Gallbladder (tissue), 1 donor: Measurements from ENCODE around the genes PARP1, PSEN2, WNT9A and MRPL55.

- PRO-cap: no peak
Measured at GRCh38 chr1:226333228-226333977, 24.4 kb upstream of the LIN9 start.

GRCh38 chr1:226407447-226408706, at the start of gene PARP1:
Gene PARP1, minus strand, starts transcription at chr1:226408093.
- PRO-cap: unidirectional peak, minus-strand start at chr1:226407792; bidirectional peak, plus-strand start at chr1:226408181, minus-strand start at chr1:226408082

DNA sequence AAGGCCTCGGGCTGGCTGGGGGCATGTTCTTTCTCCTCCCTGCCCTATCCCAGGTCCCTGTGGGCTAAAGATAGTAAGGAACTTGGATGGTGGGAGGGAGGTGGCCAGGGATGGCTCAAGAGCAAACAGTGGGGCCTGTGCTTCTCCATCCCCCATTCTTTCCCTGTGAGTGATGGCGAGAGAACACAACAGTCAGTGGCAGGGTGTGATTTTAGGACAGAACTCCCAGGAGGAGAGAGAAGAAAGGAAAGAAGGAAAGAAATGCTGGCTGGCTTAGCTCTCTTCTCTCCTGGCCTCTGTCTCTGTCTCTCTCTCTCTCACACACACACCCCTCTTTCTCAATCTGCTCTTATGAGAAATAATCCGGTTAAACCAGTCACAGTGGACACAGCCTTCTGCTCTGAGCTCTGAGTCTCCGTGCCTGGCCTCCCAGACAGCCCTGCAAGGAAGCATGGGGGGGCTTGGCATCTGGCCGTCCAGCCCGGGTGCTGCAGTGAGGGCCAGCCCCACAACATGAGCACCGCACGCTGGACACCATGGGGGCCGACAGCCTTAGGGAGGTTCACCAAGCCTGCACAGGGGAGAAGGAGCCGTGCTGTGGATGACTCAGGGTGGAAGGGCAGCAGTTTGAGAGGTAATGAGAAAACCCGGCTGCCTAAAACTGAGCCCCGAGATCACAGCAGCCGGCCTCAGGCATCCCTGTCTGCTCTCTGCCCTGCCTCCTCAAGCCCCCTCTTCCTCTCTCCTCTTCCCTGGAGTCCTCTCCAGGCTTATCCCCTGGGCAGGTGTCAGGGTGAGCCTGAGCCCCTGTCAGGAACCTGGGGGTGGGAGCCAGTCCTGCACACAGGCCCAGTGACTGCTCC, 93.1 kb downstream of the ITPKB start:
- PRO-cap: no peak

- PRO-cap: no peak
Measured at GRCh38 chr1:226696772-226697737, 42.0 kb downstream of the ITPKB start.

GRCh38 chr1:226709430-226709949, 29.6 kb downstream of the ITPKB start:
- PRO-cap: no peak

DNA sequence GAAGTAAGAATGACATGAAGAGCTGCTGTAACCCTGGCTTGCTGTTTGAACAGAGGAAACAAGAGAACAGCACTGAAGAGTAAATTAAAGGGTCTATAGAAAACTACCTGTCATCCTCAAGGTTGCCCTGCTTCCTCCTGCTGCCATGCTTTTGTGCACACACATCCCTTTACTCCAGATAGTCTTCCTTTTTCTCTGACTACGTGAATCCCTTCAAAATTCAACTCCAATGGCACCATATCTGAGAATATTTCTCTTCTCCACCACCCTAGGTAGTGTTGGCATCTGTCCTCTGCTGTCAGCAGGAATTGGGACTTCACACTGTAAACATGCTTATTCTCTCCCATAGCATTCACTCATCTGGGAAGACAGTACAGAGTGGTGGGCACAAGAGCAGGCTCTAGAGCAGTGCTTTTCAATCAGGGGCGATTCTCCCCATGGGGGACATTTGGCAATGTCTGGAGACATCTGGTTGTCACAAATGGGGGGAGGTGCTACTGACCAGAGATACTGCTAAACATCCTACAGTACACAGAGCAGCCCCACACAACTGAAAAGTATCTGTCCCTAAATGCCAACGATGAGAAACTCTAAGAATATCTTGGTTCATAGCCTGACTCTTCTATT, 24.5 kb downstream of the ITPKB start:
- PRO-cap: no peak

- PRO-cap: no peak
Measured at GRCh38 chr1:226733195-226733928, 5.7 kb downstream of the ITPKB start.

DNA sequence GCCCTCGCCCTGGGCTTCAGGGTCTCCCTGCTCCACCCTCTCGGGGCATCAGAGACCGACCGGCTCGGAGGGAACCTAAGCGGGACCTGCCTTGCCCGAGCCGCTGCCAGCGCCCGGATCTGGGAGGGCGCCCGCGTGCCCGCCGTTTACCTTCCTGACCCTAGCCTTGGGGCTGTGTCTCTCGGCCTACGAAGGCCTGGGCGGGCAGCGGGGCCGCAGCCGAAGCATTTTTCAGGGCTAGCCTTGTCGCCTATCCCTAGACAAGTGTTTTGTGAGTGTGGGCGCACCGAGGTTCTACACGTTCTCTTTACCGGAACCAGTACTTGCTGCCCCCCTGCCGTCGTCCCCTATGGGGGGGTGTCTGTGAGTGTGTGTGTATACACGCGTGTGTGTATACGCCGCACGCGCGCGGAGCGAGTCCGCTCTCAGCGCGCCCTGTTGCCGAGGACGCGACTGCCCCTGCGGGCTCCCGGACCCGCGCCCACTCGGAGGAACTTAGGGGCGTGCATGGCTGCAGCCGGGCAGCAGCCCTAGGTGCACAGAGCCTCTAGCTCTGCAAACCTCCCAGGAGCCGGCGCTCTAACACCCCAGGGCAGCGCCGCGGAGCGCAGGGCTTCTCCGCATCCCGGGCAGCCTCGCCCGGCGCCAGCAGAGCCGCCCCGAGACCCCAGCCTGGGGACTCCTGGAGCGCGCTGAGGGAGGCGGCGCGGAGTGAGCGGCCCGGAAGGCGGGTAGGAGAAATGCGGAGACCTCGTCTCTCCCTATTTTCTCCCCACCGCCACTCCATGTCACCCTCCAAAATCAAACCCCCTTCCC, 775 bp downstream of the ITPKB start:
- PRO-cap: bidirectional peak, plus-strand start at position 51 of the sequence, minus-strand start outside the sequence; bidirectional peak, plus-strand start at position 558 of the sequence, minus-strand start at position 121 of the sequence

DNA sequence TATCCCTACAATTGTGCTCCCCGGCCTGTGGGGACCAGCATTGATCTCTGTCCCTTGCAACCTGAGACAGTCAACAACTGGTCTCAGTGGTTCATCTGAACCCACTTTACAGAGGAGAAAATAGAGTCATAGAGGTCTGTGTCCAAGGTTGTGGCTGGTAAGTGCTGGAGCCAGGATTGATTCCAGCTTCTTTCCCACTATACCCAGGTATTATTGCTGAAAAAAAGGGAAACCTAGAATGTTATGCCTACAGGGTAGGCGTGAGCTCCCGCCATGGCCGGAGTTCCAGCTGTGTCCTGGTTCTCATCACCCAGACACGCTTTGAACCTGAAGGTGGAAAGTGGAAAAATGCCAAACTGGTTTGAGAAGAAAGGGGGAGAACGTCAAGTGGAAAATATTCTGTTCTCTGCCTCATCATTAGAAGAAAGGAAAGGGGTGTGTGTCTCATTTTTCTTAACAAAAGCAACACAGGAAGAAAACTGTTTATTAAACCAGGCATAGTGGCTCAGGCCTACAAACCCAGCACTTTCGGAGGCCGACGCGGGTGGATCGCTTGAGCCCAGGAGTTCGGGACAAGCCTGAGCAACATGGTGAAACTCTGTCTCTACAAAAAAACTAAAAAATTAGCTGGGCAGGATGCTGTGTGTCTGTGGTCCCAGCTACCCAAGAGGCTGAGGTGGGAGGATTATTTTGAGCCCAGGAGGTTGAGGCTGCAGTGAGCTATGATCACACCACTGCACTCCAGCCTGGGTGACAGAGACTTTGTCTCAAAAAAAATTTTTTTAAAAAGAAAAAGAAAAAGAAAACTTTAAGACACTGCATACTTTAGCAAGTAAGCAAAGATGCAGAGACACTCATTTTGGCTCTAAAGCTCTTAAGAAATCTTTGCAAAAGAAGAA, 60.9 kb upstream of the ITPKB start:
- PRO-cap: bidirectional peak, plus-strand start at position 525 of the sequence, minus-strand start at position 281 of the sequence

- PRO-cap: bidirectional peak, plus-strand start at chr1:226870620, minus-strand start at chr1:226870502
Measured at GRCh38 chr1:226870175-226870688, at the start of gene PSEN2. Gene PSEN2, plus strand, starts transcription at chr1:226870616.

- PRO-cap: no peak
Measured at GRCh38 chr1:226963877-226964093, 23.7 kb downstream of the COQ8A start.

DNA sequence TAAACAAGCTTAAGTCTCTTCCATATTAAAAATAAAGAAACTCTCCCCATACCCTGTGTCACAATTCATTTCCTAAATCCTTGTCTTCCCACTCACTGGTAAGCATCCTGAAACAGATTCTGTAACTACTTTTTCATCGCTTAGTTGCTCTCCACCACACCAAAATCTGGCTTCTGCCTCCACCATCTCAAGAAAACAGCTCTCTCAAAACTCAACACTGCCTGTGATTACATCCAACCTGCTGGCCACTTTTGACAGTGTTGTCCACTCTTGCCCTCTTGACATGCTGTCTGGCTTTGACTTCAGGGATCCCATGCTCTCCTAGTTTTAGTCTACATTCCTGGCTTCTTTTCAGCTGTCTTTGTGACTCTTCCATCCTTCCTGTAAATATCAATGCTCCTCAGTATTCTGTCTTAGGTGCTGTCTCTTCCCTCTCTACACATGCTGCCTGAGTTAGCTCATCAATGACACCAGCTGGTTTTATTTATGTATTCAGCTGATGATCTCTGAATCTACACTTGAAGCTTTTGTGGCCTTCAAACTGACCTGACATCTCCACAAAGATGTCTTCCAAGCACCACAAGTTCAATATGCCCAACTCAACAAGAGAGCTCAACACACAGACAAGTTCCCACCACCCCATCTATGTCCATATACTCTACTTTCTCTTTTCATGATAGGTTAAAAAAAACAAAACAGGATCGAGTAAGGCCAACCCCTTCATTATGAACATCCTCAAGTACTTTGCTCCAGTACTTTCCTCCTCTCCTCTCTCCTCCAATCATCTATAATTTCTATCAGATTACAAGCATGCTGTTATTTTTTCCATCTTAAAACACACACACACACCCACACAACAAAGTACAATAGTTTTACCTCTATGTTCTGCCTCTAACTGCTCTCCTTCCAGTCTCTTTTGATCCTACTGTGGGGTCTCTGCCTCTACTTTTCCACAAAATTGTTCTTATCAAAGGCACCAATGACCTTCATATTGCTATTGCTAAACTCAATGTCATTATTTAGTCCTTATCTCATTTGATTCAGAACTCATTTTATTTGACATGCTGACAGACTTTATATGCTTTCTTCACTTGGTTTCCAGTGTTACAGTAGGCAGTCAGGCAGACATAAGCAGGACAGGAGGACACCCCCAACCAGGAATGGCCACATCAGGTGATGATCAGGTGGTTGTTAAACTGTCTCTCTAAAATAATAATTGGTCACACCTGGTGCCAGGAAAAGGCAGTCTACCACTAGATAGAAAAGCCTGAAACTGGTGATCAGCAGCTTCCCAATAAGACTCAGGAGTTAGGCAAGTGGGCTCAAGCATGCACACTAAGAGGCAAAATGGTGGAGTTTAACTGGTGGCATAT, 156.7 kb downstream of the COQ8A start:
- PRO-cap: no peak

DNA sequence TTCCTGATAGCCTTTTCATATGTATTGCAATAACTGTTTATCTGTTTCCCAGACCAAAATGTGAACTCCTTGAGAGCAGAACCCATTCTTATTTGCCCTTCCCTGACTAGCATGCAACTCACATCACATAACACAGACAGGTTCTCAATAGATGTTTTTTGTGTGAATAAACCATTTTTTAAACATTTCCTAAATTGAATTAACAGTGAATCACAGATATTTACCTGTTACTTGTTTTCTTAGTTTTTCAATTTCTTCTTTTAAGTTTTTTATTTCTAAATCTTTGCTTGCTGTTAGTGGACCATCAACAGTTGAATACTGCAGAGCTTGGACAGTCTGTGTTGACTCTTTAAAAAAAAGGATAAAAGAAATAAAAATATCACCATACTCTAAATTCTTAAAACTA, 188.8 kb downstream of the COQ8A start:
- PRO-cap: no peak

- PRO-cap: no peak
Measured at GRCh38 chr1:227181913-227183106, 136.0 kb downstream of the CDC42BPA start.

- PRO-cap: no peak
Measured at GRCh38 chr1:227299089-227299487, 19.2 kb downstream of the CDC42BPA start.

GRCh38 chr1:227323226-227323661, 5.0 kb upstream of the CDC42BPA start:
- PRO-cap: no peak

- PRO-cap: no peak
Measured at GRCh38 chr1:227728310-227729484, 6.4 kb downstream of the JMJD4 start.

- PRO-cap: bidirectional peak, plus-strand start at chr1:227947800, minus-strand start at chr1:227947612; bidirectional peak, plus-strand start at chr1:227948083, minus-strand start at chr1:227947932
Measured at GRCh38 chr1:227947212-227948298, at the start of gene WNT9A. Gene WNT9A, minus strand, starts transcription at chr1:227947932.

- PRO-cap: no peak
Measured at GRCh38 chr1:228087832-228088358, 5.4 kb downstream of the ARF1 start.

GRCh38 chr1:228108974-228109367, at the start of gene MRPL55:
Gene MRPL55, minus strand, starts transcription at chr1:228109299.
- PRO-cap: bidirectional peak, plus-strand start at chr1:228109473, minus-strand start at chr1:228109299